Right lobe of liver (tissue), 4 donors: ENCODE measurements around the gene MYH9.

- PRO-cap, 4 experiments = no peak in any of the 4 experiments
- RAMPAGE, long total RNA, 2 experiments = no peak in any of the 2 experiments
These were observed 121.3 kb downstream of the APOL5 start for GRCh38 chr22:35838925-35839332.

DNA sequence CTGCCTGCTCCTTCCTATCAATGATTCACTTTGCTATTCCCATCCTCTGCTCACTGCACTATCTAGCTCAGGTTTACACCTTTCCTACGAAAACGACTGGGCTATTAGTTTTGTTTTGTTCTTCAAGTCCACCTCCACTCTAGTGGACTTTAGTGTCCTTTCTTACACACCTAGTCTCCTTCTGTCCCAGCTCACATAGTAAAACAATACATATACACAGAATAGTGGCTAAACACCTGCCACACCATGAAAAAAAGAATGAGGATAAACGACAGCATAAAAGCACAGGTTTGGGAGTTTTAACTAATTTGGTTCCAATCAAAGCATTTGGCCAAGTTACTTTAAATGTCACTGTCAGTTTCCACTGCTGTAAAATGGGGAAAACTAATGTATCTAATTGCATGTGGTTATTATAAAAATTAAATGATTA, 108.8 kb downstream of the RBFOX2 start:
- PRO-cap, 4 experiments = no peak in any of the 4 experiments
- RAMPAGE, long total RNA, 2 experiments = no peak in any of the 2 experiments

GRCh38 chr22:35995763-35996452, 32.7 kb downstream of the RBFOX2 start:
- PRO-cap, 4 experiments = no peak in any of the 4 experiments
- RAMPAGE, long total RNA, 2 experiments = no peak in any of the 2 experiments

GRCh38 chr22:36026715-36027078, 1.9 kb downstream of the RBFOX2 start:
- PRO-cap, 4 experiments = peak in 3 of 4 experiments; most common plus-strand start chr22:36026901 (in 3)
- RAMPAGE, long total RNA, 2 experiments = no peak in any of the 2 experiments

DNA sequence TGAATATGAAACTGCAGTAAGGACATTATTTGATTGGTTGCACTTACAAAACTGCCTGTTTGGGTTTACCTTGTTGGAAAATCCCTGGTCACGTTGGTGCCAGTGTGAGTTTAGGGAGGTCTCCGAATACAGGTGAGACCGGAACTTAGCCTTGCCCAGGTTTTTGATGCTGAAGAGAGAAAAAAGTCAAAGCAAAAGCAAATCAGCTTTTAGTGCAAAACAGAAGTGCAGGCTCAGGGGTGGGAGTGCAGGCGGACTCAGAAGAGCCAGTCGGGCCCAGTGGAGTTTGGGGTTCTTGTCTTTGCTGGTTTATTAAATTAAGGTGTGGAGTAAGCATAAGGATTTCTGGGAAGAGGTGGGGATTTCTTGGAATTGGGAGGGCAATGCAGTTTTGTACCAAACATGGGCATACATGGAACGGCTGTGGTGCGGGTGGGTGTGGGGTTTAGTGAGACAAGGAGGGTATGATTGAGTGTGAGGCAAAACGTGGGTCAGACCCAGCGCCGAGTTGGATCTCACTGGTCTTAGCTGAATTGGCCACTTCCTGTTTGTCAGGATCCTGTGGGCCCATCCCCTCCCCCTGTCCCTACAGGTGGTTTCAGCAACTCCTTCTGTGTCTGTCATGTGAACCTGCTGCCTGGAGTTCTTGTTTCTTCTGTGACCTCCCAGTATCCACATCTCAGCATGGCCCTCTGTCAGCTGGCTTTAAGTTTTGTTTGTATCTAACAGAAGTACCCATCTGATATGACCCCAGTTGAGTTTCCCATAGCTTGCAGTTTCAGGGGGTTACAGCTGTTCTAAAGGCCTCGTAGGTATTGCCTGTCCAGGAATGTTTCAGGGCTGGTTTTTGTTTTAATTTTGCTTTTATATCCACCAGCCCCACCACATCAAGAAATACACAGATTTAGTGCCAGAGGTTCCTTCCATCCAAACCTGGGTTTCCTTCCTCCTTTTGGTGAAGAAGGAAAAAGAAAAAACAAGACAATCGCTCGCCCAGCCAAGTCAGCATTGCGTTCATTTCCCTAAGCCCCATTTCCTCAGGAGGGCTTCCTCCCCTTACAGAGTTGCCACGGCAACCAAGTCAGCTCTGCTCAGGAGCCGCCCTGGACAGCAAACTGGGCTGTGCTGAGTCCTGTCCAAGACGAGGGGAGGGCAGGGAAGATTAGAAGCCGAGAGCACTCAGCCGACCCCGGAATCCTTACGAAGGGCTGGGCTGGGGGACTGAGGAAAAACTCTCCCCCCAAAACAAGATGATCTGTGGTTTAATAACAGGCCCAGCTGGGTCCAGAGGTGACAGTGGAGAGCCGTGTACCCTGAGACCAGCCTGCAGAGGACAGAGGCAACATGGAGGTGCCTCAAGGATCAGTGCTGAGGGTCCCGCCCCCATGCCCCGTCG, 6.0 kb downstream of the APOL1 start:
- PRO-cap, 4 experiments = no peak in any of the 4 experiments
- RAMPAGE, long total RNA, 2 experiments = no peak in any of the 2 experiments

DNA sequence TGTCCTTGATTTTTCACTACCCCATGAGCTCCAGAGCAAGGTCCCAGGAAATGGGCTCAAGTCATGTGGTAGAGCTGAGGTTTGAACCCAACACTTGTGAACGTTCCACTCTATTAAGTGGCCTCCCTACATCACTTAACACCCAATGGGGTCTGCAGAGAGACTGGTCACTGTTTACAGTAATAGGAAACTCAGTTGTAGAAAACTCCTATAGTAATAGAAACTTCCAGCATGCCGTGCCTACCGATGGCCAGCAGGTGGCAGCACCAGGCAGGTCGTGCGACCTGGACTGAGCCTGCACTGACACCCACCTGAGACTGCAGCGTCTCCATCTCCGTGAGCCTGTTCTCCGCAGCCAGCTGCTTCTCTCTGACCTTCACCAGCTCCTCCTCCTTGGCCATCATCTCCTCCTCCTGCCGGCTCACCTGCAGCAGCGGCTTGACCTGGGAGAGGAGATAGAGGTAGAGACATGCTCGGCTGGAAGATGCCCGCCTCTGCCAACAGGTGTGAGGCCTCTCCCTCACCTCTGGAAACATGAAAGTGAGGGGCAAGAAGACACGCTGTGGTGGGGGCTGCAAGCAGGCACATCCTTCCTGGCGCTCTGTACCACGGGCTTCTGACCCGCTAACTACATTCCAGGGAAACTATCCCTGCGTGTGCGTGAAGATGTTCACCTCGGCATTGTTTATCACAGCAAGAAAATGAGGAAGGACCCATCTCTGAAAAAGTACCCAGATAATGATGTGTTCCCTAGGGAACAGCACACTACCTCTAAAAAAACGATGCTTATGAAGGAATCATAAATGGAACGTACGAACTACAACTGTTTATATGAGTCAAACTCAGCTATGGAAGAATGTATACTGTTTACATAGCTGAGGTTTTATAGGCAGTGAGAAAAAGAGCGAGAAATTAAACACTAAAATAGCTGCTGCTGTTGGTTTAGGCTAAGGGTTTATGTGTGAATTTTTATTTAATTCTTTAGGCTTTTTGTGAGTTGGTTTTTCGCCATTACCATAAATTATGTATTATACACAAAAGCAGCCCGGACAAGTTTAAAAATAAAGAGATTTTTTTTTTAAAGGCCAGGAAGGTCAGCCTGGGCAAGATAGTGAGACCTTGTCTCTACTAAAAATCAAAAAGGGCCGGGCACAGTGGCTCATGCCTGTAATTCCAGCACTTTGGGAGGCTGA, 48.7 kb downstream of the APOL1 start:
- PRO-cap, 4 experiments = peak in 2 of 4 experiments; most common minus-strand start position 368 of the sequence (in 2)
- RAMPAGE, long total RNA, 2 experiments = start-site peak on the minus strand in 1 of 2 experiments, centred at position 367 of the sequence, 119 reads per replicate

DNA sequence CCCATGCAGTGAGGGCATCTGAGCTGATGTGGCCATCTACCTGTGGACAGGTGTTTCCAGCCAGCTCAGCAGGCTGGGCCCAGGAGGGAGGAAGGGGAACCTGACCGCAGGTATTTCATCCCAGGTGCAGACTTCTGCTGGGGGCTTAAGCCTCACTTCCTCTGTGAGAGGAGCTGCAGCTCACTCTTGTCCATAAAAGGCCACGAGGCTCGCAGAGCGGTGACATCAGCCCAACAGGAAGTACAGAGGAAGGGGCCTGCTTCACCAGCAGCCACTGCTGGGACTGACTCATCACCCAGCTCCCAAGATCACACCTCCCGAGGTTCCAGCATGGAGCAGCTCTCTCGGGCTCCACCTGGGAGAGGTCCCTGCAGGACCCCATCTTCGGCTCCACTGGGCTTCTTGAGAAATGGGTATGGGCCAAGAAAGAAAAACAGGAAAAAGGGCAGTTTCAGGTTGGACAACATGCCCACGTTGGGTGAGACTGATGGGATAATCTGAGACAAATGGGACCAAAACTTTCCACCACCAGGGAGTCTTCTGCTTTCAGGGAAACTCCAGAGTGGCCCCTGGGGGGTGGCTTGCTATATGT, 56.3 kb downstream of the MYH9 start:
- PRO-cap, 4 experiments = peak in 4 of 4 experiments; most common plus-strand start position 311 of the sequence (in 3); most common minus-strand start position 130 of the sequence (in 1)
- RAMPAGE, long total RNA, 2 experiments = no peak in any of the 2 experiments

DNA sequence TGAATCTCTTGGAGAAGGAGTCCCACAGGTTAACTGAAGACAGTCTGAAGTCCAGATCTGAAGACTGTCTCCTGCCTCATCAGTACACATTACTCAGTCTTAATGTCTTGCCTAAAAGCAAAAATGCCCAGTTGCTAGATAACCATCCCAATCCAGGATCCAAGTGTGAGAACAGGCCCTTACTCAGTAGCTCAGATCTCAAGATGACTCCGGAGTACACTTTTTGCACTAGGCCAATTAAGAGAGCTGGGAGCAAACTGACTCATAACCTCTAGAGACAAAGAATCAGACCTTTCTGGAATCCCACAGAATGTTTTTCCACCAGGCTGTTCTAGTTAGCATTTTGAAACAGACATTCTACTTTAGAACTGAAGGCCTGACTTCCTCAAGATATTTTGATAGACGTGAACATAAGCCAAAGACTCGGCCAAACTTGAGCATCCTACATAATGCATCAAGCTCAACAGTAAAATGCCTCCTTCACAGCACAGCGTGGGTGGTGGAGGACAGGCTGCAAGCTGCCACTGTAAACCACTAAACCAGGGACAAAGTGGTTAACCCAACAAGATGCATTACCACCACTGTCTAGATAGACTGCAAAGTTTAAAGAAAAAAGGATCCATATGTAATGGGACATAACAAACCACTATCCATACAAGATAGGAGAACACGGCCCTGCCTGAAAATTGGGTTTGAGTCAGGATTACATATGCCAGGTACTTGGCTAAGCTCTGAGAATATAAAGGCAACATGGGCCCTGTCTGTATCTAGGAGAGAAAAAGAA, 48.5 kb downstream of the MYH9 start:
- PRO-cap, 4 experiments = no peak in any of the 4 experiments
- RAMPAGE, long total RNA, 2 experiments = no peak in any of the 2 experiments

DNA sequence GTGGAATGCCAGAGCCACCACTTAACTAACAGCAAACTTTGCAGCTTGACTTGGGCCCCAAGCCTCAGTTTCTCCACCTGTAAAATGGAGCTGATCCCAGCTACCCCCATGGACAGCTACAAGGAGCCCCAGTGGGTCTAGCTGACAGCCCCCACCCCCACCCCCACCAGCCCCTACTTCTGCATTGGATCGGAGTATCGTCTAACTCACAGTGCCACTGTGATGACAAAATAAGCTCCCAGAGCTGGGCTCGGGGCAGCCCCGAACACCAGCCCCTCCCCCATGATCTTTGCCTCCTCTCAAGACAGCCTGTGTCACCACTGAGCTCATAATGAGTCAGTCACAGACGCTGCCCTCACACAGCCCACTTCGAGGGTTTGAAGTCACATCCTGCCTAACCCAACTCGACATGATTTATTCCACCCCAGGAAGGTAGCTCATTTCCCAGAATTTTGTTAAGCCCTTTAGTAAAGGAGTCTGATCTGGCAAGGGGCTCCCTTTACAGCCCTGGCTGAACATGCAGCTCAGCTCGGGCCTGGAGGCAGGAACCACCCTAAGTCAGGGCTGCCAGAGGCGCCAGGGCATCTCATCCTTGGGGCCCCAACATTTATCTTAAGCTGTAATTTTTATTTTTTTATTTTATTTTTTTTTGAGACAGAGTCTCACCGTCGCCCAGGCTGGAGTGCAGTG, 22.8 kb downstream of the MYH9 start:
- PRO-cap, 4 experiments = peak in 4 of 4 experiments; most common plus-strand start position 467 of the sequence (in 2); most common minus-strand start position 203 of the sequence (in 2)
- RAMPAGE, long total RNA, 2 experiments = no peak in any of the 2 experiments

- PRO-cap, 4 experiments = peak in 4 of 4 experiments; most common minus-strand start chr22:36388004 (in 3)
- RAMPAGE, long total RNA, 2 experiments = start-site peak on the minus strand in 2 of 2 experiments, at chr22:36387937-36388012 at its widest, 1,632 to 2,136 reads per replicate
These were observed at the start of gene MYH9 for GRCh38 chr22:36387619-36388051. TSS of gene MYH9 (minus strand) at chr22:36387967.

- PRO-cap, 4 experiments = no peak in any of the 4 experiments
- RAMPAGE, long total RNA, 2 experiments = no peak in any of the 2 experiments
These were observed 27.8 kb upstream of the MYH9 start for GRCh38 chr22:36415540-36416035.

DNA sequence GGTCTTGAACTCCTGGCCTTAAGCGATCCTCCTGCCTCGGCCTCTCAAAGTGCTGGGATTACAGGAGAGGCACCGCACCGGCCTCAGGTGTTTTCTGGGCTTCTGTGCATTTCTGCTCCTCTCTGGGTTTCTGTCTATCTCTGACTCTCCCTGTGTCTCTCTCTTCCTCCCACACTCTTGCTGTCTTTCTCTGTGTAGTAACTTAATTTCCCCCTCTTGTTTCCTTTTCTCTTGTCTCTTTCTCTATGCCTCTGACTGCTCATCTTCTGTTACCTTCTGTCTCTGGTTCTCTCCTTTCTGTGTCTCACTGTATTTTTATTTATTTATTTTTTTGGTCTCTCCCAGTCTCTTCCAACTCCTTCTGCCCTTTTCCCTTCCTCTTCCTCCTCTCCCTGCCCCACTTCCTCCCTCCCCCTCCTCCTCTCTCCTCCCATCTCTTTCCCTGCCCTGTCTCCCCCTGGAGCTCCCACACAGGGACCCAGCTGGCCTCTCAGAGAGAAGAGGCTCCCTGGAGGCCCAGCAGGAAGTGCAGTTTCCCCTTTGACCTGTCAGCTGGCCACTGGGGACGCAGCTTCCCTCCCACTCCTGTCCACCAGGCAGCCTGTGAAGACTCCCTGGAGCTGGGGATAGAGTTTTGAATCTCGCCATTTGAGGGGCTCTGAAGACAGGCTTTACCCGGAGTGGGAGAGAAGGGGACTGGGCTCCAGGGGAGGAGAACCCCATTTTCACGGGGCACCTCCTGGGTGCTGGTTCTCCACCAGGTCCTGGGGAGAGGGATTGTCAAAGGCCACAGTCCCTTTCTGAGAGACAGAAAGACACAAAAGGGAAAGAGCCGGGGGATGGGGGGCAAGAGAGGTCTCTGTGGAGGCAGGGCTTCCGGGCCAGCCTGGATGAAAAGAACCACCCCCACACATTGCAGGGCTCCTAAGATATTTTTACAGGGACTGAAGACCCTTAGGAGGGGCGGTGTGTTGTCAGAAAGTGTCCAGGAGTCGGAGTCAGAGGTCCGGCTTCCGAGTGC, 38.4 kb upstream of the MYH9 start:
- PRO-cap, 4 experiments = no peak in any of the 4 experiments
- RAMPAGE, long total RNA, 2 experiments = no peak in any of the 2 experiments

- PRO-cap, 4 experiments = peak in 4 of 4 experiments; most common plus-strand start chr22:36451898 (in 2); most common minus-strand start chr22:36451969 (in 2)
- RAMPAGE, long total RNA, 2 experiments = no peak in any of the 2 experiments
These were observed 29.8 kb downstream of the TXN2 start for GRCh38 chr22:36451457-36452230.

GRCh38 chr22:36465659-36466124, 15.7 kb downstream of the TXN2 start:
- PRO-cap, 4 experiments = peak in 4 of 4 experiments; most common plus-strand start chr22:36465688 (in 2); most common minus-strand start chr22:36465774 (in 1)
- RAMPAGE, long total RNA, 2 experiments = no peak in any of the 2 experiments

- PRO-cap, 4 experiments = peak in 4 of 4 experiments; most common plus-strand start chr22:36482243 (in 2); most common minus-strand start chr22:36482012 (in 3)
- RAMPAGE, long total RNA, 2 experiments = no peak in any of the 2 experiments
These were observed 454 bp upstream of the TXN2 start for GRCh38 chr22:36481848-36482340.

DNA sequence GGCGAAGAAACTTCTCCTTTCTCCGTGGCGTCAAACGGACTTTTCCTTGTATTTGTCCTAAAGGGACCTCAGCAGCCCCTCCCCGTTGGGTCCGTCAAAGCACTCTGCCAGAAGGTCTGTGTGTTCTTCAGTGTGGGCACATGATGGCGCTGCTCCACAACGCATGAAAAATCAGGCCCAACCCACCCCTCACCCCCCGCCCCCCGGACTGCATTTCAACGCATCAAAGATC, 17.3 kb upstream of the EIF3D start:
- PRO-cap, 4 experiments = no peak in any of the 4 experiments
- RAMPAGE, long total RNA, 2 experiments = no peak in any of the 2 experiments

- PRO-cap, 4 experiments = no peak in any of the 4 experiments
- RAMPAGE, long total RNA, 2 experiments = no peak in any of the 2 experiments
These were observed 4.5 kb downstream of the TST start for GRCh38 chr22:37014802-37015169.

DNA sequence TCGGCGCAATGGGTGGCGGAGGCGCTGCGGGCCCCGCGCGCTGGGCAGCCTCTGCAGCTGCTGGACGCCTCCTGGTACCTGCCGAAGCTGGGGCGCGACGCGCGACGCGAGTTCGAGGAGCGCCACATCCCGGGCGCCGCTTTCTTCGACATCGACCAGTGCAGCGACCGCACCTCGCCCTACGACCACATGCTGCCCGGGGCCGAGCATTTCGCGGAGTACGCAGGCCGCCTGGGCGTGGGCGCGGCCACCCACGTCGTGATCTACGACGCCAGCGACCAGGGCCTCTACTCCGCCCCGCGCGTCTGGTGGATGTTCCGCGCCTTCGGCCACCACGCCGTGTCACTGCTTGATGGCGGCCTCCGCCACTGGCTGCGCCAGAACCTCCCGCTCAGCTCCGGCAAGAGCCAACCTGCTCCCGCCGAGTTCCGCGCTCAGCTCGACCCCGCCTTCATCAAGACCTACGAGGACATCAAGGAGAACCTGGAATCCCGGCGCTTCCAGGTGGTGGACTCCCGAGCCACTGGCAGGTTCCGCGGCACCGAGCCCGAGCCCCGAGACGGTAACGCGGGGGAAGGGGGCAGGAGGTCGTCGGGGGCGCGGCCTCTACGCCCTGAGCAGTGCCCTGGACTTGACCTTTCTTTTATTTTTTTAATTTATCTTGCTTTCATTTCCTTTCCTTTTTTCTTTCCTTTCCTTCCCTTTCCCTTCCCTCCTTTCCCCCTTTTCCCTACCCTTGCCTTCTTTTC, 4.9 kb downstream of the MPST start:
- PRO-cap, 4 experiments = peak in 4 of 4 experiments; most common plus-strand start position 315 of the sequence (in 4); most common minus-strand start position 191 of the sequence (in 3)
- RAMPAGE, long total RNA, 2 experiments = no peak in any of the 2 experiments

DNA sequence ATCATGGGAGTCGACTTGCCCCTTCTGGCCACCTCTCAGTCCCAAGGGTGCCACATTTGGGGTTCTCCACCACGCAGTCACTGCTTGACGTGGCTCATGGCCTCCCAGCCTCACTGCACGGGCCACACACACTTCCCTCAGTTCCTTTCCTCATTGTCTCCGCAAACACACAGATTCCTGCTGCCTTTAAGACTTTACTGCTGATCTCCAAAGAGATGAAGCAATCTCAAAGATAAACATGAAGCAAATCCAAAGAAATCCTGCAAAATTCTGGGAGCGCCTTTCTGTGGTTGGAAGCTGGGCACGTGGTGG, 17.5 kb downstream of the C1QTNF6 start:
- PRO-cap, 4 experiments = no peak in any of the 4 experiments
- RAMPAGE, long total RNA, 2 experiments = no peak in any of the 2 experiments

GRCh38 chr22:37199267-37199753, 11.3 kb upstream of the C1QTNF6 start:
- PRO-cap, 4 experiments = peak in 4 of 4 experiments; most common plus-strand start chr22:37199554 (in 3); most common minus-strand start chr22:37199340 (in 3)
- RAMPAGE, long total RNA, 2 experiments = start-site peak on the minus strand in 1 of 2 experiments, at chr22:37199340-37199404 at its widest, 80 reads per replicate